Lung (tissue), 4 donors: ENCODE measurements around the gene DYNC1H1.

- PRO-cap, result bidirectional peak, plus-strand start at chr14:101706516, minus-strand start at chr14:101706288
- RAMPAGE, long total RNA, result no peak
- RRBS, result 5% methylated on average over 19 of the region's 42 CpGs
Observed at GRCh38 chr14:101706025-101706641, 55.4 kb upstream of the PPP2R5C start.

DNA sequence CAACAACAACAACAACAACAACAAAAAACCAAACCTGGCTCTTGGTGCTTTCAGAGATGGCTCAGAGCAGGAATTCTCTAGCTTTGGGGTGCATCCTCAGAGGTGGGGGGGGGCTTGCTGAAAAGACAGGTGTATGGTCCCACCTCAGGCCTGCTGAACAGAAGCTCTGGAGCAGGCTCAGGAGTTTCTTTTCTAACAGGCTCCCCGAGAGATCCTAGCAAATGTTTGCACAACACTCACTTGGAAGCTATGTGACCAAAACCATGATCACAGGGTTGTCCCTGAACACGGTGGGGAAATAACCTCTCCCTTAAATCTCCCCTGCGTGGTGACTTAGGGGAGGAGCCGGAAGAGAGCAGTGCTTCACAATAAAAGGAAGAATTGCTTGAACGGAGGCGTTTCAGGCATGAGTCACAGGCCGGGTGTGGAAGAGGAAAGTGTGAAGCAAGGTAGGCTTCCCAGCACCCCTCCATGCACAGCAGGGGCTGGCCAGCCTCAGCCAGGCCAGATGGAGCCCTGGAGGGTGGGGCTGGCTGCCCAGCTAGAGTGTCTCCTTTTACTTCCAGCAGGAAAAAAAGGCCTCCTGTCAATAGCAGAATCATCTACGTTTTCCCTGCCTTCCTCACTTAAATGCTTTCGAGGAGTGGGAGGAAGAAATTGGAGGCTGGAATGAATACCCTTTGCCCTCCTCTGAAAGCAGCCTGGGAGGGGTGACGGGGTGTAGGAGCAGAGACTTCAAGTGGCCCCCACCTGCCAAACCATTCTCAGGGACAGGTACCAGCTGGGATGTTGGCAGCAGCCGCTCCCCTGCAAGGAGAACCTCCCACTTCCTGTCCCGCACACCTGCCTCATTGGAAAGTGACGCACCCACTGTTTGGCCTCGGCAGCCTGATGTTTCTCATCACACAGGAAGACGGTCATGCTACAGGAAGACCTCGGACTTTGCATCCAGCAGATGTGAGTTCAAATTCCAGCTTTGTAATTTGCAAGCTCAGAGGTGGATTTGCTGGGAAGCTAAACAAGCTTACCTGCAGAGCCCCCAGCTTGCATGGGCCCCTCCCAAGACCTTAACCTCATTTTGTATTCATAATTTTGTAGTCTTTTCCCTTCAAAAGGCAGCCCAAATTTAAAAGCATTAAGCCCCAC lies 30.1 kb upstream of the PPP2R5C start:
- PRO-cap, result no peak
- RAMPAGE, long total RNA, result no peak
- RRBS, result 3% methylated on average over 4 of the region's 16 CpGs

DNA sequence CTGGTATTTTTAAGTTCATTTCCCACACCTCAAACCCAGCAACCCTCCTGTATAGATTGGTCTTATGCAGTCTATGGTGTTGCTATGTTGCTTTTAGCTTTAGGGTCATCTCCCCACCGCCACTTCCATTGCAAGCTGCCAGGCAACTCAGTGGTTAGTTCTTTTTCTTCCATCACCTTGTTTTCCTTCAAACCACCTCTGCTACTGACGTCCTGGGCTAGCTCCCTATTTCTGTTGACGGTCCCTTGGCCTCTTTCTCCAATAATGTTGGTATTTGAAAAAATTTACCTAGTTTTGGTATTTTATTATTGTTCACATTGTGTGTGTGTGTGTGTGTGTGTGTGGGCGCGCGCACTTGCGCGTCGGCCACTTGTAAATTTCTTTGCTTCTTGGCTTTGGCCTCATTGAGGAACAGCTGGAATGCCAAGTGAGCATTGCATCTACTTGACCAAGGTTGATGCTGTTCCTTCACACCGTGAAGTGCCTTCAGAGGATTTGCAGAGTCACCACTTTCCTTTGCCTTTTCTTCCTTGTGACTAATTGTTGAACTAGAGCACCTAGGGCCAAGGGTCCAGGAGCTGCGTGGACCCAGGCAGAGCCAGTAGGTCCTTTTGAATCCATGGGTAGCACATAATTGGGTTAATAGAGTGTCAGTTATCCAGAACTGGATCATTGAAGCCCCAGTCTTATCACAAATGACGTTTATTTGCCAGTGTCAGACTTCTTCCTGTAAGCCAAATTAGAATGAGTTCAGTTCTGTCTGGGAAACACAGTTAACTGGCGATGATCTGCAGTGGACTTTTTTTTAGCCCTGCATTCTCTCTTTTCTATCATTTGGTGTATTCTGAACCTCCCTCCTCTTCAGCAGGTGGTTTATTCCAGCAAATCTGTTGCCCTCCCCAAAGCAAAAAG lies 2.4 kb downstream of the PPP2R5C start:
- PRO-cap, result no peak
- RAMPAGE, long total RNA, result no peak
- RRBS, result no CpG with 5 or more reads among the region's 13 CpGs

GRCh38 chr14:101811787-101812648 lies 50.5 kb downstream of the PPP2R5C start:
- PRO-cap, result no peak
- RAMPAGE, long total RNA, result no peak
- RRBS, result 82% methylated on average over 4 of the region's 12 CpGs

- PRO-cap, result no peak
- RAMPAGE, long total RNA, result no peak
- RRBS, result no CpG with 5 or more reads among the region's 12 CpGs
Observed at GRCh38 chr14:101832926-101833508, 71.5 kb downstream of the PPP2R5C start.

- PRO-cap, result no peak
- RAMPAGE, long total RNA, result no peak
- RRBS, result no CpG with 5 or more reads among the region's 5 CpGs
Observed at GRCh38 chr14:101834359-101835005, 73.0 kb downstream of the PPP2R5C start.

GRCh38 chr14:101835006-101835573 lies 73.6 kb downstream of the PPP2R5C start:
- PRO-cap, result no peak
- RAMPAGE, long total RNA, result no peak
- RRBS, result no CpG with 5 or more reads among the region's 5 CpGs

GRCh38 chr14:101849750-101849973 lies 88.2 kb downstream of the PPP2R5C start:
- PRO-cap, result no peak
- RAMPAGE, long total RNA, result no peak
- RRBS, result no CpG with 5 or more reads among the region's 3 CpGs

DNA sequence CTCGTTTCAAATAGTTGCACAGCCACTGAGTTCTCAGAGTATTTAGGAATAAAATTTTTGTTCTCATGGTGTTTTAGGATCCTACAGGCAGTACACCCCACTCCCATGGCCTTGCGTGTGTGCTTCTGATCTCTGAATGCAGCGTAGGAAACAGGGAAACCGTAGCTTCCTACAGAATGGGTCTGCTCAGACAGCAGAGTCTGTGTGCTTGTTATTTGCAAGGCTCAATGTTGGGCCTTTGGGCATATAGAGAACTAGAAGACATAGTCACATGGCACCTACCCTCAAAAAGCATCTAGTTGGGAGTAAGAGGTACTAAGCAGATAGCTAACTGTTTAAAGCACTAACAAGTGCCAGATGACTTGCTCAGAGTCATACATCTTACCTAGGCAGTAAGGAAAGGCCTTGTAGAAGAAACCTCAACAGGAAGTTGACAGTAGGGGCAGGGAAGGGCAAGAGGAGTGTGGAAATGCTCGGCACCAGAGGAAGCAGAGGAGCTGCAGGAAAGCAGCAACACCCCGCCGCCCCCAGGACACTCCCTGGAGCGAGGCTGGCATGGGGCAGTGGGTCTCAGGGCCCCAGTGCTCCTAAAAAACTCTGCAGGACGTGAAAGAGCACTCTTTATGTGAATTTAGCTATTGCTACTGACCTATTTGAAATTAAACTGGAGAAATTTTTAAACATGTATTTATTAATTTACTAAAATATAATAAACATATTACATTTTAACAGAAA lies 92.8 kb downstream of the PPP2R5C start:
- PRO-cap, result no peak
- RAMPAGE, long total RNA, result no peak
- RRBS, result no CpG with 5 or more reads among the region's 9 CpGs

DNA sequence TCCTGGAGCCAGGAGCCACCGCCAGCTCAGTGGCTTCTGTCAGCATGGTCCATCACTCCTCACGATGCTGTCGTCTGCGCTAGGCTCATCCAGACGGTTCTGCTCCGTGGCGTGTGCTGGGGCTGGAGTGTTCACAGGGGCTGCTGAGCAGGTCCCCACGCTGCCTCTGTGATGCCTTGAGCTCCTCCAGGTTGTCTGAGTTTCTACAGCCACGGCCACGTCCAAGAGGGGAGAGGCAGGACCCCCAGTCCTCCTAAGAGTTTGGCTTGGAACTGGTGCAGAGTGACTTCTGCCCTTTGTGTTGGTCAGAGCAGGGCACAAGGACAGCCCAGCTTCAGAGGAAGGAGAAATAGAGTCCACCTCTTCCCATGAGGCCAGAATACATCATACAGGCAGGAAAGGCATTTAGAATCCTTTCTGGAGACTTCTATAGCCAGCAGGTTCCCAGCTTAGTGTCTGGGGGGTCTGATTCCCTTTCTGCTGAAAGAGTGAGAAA lies 76.9 kb upstream of the DYNC1H1 start:
- PRO-cap, result no peak
- RAMPAGE, long total RNA, result no peak
- RRBS, result no CpG with 5 or more reads among the region's 10 CpGs

GRCh38 chr14:101911603-101911940 lies 52.8 kb upstream of the DYNC1H1 start:
- PRO-cap, result no peak
- RAMPAGE, long total RNA, result no peak
- RRBS, result no CpG with 5 or more reads among the region's 12 CpGs

DNA sequence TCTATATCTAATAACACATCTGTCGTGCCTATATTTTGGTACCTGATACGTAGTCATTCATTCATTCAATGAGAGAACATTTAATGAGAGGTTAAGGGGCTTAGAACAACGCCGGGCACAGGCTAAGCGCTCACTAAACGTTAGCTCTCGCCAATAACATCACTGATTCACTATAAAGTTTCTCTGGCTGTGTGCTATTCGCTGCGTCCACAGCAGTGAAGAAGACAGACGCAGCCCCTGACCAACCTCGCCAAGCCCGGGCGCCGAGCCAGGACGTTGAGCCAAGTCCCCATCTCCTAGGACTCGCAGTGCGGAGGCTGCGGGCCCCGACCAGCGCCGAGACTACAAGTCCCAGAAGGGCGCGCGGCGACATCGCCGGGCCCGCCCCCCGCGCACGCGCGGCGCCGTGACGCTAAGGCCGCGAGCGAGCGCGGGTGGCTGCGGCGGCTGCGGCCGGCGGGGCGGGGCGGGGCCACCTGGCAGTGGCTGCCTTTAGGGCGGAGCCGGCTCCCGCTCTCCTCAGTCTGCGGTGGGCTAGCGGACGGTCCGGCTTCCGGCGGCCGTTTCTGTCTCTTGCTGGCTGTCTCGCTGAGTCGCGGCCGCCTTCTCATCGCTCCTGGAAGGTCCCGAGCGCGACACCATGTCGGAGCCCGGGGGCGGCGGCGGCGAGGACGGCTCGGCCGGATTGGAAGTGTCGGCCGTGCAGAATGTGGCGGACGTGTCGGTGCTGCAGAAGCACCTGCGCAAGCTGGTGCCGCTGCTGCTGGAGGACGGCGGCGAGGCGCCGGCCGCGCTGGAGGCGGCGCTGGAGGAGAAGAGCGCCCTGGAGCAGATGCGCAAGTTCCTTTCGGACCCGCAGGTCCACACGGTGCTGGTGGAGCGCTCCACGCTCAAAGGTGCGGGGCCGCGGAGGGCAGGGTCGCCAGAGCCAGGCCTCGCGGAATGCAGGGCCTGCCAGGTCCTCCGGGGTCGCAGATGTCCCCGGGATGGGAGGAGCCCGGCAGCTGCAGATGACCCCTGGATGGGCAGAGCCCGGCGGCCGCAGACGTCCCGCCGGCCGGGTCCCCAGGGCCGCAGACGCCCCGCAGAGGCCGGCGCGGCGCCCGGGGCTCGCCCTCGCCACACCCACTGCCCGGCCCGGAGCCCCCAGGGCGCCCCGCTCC lies at the start of gene DYNC1H1:
Gene DYNC1H1 (plus strand): TSS at position 522 of the 1,163 bp plus-strand sequence.
- PRO-cap, result unidirectional peak, plus-strand start at position 522 of the sequence
- RAMPAGE, long total RNA, result no peak
- RRBS, result 4% methylated on average over 58 of the region's 129 CpGs

DNA sequence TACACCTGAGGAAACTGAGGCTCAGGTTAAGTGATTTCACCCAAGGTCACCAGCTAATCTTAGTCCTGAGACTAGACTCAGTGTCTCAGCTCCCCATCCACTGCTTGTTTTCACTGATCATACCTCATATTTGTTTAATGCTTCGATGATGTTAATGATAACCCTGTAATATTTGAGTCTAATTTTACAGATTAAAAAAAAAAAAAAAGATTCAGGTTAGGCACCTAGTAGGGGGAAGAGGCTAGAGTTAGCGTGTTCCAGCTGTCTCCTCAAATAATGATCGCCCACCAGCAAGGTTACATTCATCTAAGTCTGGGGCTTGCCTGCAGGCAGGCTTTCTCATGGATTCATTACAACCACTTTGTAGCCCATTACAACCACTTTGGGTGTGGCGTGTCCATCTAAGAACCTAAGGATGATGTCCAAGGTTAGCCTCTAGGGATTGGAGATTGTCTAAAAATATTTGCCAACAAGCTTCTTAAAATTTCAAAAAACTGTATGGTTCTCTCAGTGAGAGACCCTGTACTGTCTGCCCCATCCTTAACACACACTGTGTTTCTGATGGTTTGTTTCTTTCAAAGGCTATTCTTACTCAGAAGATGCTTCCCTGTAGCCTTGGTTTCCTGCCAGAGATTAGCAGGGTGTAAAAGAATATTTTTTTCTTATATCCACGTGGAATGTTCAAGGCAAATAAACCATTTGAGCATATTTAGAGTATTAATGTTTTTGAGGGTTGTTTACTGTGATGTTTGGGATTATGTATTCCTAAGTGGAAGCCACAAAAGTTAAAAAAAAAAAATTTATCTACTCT lies 1.5 kb downstream of the DYNC1H1 start:
- PRO-cap, result no peak
- RAMPAGE, long total RNA, result no peak
- RRBS, result no CpG with 5 or more reads among the region's 5 CpGs

GRCh38 chr14:102014876-102015503 lies 50.6 kb downstream of the DYNC1H1 start:
- PRO-cap, result no peak
- RAMPAGE, long total RNA, result no peak
- RRBS, result no CpG with 5 or more reads among the region's 16 CpGs

DNA sequence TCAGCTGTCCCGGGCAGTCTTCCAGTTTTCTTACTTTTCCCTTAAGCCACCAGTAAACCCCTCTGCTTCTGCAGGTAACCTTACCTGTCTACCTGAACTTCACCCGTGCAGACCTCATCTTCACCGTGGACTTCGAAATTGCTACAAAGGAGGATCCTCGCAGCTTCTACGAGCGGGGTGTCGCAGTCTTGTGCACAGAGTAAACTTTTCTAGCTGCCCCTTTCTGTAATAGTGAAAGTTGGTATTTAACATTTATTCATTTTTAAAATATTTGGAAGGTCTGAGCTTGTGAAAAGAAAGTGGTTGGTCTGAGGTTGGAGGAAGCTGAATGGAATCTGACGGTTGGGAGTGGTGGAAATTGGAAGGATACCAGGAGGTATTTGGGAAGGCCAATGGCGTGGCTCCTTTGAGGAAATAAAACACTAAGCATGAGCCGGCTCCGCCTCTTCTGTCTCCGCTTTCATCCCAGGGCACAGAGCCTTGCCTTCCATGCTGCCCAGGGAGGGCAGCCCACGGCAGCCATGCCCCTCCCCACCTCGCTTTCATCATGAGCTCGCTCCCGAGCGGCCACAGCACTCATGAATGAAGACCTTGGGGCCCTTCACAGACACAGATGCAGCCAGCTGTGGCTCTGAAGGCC lies 36.4 kb downstream of the HSP90AA1 start:
- PRO-cap, result no peak
- RAMPAGE, long total RNA, result no peak
- RRBS, result no CpG with 5 or more reads among the region's 18 CpGs

DNA sequence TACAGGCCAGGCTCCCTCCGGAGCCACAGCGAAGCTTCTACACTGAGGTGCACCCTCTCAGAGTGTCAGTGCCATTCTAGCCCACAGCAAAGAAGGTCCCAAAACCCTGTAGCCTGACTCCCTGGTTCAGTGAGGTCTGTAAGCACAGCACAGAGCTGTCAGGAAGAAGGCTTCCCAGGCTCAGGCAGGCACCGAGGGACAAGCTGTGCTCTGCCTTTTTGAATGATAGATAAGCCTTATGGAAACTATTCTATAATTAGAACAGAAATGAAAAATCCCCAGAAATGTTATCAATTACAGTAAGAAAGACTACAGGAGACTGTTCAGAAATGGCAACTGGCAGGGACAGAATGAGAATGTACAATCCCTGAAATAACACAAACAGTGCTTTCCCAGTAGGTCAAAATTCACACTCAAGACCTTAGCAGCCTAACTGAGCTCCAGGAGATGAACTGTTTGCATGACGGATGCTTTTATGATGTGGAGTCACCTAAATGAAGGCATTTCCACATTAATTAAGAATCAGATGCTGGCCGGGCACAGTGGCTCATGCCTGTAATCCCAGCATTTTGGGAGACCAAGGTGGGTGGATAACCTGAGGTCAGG lies 40.0 kb downstream of the MOK start:
- PRO-cap, result no peak
- RAMPAGE, long total RNA, result no peak
- RRBS, result no CpG with 5 or more reads among the region's 5 CpGs

- PRO-cap, result no peak
- RAMPAGE, long total RNA, result no peak
- RRBS, result no CpG with 5 or more reads among the region's 1 CpG
Observed at GRCh38 chr14:102292556-102292755, 12.5 kb downstream of the MOK start.

DNA sequence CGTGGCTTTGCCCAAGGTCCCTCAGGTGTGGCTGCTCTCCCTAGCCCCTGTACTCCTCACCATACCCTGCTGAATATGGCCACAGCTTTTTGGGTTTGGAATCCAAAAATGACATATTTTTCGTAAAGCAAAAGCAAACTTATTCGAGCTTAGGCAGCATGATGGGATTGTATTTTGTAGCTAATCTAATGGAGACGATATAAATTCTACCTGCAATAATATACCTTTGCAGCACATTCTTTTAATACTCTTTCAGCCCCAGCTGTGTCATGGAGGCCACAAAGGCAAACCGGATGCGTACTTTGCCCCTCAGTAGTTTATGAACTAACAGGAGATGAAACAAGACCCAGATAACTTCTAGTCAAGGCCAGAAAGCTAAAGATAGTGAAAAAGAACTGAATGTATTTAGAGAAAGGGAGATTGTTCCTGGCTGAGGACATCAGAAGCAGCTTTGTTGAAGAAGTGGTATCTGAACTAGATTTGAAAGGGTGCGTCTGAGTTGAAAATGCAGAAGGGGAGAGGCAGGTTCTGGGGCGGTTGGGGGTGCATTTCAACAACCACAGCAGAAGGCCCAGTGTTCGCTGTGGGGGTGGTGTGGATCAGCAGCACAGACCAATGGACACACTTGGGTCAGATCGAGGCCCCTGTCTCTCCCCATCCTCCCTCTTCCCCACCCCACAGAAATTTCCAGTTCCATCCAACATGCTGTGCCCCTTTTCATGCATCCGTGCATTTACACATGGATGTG lies 2.0 kb downstream of the ZNF839 start:
- PRO-cap, result no peak
- RAMPAGE, long total RNA, result no peak
- RRBS, result no CpG with 5 or more reads among the region's 11 CpGs

GRCh38 chr14:102450180-102450686 lies 59.3 kb downstream of the ANKRD9 start:
- PRO-cap, result no peak
- RAMPAGE, long total RNA, result no peak
- RRBS, result no CpG with 5 or more reads among the region's 6 CpGs

DNA sequence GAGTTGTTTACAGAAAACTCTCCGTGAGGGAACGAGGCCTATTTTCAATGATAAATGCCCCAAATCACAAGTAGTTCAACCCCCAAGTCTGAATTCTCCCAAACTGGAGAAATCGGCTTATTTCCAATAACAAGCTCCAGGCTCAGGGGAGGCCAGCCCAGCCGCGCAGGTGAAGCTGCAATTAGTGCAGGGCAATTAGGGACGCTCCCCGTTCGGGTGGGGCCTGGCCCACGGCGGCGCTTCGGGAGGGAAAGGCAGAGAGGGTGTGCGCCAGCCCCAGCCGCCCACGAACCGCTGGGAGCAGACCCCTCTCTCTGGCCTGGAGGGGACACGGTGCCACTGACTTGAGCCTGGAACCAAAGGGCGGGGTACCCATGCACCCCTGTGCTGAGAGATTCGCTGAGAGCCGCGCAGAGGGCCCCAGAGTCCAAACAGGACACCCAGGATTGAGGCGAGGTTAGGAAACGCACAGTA lies 14.2 kb upstream of the ANKRD9 start:
- PRO-cap, result no peak
- RAMPAGE, long total RNA, result no peak
- RRBS, result no CpG with 5 or more reads among the region's 23 CpGs